Metastatic Pancreatic Carcinoma in the Ovary (tissue), 1 donor: ENCODE data around the gene USP25.

GRCh38 chr21:5243522-5244426 is 5277.6 kb upstream of the TPTE start:
- PRO-cap, result no peak

DNA sequence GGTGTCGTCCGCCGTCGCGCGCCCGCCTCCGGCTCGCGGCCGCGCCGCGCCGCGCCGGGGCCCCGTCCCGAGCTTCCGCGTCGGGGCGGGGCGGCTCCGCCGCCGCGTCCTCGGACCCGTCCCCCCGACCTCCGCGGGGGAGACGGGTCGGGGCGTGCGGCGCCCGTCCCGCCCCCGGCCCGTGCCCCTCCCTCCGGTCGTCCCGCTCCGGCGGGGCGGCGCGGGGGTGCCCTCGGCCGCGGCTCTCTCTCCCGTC is 2124.9 kb upstream of the TPTE start:
- PRO-cap, result no peak

GRCh38 chr21:8758761-8759520 is 1762.4 kb upstream of the TPTE start:
- PRO-cap, result unidirectional peak, plus-strand start at chr21:8759062

GRCh38 chr21:8815145-8815950 is 1706.0 kb upstream of the TPTE start:
- PRO-cap, result no peak

GRCh38 chr21:8849830-8850330 is 1671.5 kb upstream of the TPTE start:
- PRO-cap, result no peak

DNA sequence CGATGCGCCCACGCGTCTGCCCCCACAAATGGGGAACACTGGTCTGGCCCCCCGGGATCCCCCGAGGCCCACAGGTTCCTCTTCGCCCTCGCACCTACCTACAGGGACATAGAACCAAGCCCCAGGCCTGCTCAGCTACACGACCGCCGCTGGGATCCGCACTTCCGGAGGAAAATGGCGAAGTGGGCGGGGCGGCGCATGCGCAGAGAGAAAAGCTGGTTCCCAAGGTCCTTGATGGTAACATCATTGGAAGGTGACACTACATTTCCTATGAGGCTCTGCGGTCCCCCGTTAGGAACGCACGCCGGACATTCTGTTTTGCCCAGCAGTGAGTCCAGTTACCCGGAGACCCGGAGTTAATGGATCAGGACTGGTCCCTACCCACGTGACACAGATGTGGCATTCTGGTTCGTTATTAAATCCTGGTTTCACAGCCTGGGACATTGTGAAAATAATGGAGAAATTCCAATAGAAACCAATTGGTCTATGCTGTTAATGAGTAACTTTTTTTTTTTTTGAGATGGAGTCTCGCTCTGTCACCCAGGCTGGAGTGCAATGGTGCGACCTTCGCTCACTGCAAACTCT is 1391.7 kb upstream of the TPTE start:
- PRO-cap, result no peak

DNA sequence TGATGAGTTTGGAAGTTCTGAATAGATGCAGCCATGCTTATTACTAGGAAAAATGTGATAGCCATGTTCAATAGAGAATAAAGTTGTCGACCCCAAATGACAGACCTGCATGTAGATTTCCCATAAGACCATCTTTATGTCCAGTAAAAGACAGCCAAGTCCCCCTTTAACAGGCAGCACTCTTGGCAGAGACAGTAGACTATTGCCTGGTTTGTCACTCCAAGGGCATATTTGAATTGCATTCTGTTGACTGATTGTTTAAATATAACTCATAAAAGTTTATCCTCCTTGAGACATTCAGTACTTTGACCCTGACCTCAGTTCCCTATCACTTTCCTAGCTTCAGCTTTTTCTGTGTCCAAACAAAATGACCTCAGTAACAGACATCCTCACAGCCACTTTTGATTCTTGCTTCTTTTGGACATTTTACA is 51.0 kb downstream of the RBM11 start:
- PRO-cap, result no peak

- PRO-cap, result no peak
These were observed 45.8 kb upstream of the SAMSN1 start for GRCh38 chr21:14591942-14592310.

DNA sequence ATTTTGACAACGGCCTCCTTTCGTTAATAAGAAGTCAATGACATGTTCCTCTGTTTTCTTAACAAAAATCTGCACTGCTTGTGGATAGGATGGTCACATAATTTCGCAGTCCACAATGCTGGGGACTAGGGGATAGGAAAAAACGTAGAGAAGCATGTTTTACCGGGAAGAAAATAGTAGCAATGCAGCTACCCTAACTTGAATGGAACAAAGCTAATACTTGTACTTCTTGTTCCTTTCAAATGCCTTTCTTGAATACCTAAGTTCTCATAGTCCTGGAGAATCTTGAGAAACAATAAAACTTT is 195.9 kb downstream of the NRIP1 start:
- PRO-cap, result no peak

DNA sequence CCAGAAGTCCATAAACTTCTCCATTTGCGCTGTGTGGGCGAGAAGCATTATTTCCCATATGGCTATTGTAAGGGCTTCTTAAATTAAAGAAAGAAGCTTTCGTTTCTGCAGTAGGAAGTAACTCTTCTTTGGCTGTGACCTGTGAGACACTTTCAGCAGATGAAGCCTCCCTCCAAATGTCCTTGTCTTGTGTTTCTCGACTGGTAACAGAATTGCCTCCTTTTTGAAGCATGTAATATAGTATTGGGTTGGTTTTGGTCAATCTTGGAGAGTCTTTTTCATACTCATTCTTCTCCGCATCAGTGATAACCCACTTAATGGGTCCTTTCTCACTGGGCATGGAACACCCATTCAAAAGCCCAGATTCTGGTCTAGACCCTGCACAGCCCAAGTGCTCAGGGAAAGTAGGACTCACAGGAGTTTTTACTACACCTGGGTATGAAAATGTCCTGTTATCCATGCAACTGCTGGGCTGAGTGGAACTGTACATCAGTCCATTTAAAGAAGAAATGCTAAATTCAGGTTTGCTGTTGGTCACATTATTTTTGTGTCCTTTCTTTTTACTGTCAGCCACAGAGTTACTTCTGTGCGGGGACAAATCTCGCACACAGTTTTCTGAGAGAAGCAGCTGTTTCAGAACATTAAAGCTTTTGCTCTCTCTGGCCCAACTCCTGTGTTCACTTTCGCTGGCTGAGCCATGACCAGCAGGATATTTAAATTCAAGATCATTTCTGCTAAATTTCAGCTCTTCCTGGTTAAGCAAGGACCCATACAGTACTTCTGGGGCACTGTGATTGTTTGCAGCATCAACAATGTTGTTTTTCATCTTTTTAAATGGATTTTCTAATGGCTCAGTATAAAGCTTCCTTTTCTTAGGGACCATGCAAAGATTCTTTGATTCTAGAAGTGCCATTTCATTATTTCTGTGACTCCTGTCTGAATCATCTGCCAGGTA is 99.8 kb downstream of the NRIP1 start:
- PRO-cap, result no peak

GRCh38 chr21:15002184-15002776 is 62.5 kb downstream of the NRIP1 start:
- PRO-cap, result no peak

DNA sequence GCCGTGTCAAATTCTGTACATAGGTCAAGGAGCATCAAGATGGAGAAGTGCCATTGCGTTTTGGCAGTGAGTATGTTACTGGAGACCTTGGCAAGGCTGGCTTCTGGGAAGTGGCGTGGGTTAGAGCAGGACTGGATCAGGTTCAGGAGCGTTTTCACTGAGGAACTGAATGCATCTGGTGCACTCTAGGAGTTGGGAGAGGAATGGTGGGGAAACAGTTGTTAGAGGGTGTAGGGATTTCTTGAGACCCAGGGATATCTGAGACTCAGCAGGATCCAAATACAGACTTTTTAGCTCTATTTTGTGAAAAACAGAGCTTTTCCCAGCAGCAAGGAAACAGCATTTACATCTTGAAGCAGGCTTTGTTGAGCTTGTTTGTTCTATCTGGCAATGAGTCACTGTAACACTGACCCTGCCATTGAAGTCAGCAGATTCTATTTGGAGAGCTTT is 56.8 kb upstream of the NRIP1 start:
- PRO-cap, result no peak

GRCh38 chr21:15195215-15195555 is 130.4 kb upstream of the NRIP1 start:
- PRO-cap, result no peak

DNA sequence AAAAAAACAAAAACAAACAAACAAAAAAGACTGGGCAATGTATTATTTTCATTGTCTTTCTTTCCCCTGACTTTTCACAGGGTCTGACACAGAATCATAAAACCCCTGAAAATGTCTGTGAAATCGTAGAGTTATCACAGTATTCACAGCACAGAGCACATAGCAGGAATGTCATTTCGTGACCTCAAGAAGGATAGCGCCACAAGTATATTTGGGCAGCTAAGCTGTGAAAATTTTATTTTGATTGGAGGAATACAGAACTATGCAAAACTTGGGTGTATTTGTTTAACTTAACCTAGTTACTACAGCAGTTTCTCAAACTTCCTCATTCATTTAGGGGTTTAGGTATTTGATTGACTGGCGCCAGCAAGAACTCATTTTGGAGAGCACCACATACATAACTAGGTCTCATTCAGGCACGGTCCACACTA is 154.9 kb upstream of the NRIP1 start:
- PRO-cap, result no peak

DNA sequence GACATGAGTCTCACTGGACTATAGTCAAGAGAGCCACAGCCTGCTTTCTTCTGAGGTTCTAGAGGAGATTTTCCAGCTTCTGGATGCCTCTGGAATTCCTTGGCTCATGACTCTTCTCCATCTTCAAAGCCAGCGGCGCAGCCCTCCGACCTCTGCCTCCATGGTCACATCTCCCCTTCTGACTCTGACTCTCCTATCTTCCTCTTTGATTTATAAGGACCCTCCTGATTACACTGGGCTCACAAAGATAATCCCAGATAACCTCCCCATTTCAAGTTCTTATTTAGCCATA is 86.8 kb upstream of the USP25 start:
- PRO-cap, result no peak

DNA sequence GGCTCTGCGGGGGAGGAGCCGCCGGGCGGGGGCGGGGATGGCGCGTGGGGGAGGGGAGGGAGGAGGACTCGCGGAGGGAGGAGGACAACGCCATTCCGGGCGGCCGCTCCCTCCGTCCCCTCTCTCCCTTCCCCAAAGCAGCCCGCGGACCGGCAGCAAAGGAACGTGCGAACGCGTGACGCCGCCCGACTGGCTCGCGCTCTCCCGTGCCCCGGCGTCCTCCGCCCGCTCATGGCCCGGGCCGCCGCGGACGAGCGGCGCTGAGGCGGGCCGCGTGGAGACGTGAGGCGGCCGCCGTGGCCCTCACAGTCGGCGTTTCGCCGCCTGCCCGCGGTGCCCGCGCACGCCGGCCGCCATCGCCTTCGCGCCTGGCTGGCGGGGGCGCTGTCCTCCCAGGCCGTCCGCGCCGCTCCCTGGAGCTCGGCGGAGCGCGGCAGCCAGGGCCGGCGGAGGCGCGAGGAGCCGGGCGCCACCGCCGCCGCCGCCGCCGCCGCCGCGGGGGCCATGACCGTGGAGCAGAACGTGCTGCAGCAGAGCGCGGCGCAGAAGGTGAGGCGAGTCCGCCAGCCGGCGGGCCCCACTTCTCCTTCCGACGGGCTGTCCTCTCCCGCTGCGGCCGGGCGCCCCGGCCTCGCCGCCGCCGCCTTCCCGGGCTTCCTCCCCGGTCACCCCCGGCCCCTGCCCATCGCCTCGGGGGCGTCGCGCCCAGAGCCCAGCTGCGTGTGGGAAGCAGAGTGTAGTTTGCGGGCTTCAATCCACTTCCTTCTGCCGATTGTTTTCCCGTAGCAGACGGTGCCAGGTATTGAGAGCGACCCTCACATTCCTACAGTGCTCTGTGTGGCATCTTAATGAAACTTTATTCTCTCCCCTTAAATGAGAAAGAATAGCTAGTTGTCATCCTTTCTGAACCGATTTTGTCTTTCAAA is at the start of gene USP25:
TSS of gene USP25 (plus strand) at position 93 of the 926 bp plus-strand sequence.
- PRO-cap, result bidirectional peak, plus-strand start at position 93 of the sequence, minus-strand start outside the sequence; bidirectional peak, plus-strand start at position 788 of the sequence, minus-strand start at position 647 of the sequence

- PRO-cap, result no peak
These were observed 1.4 kb downstream of the USP25 start for GRCh38 chr21:15731216-15731641.

DNA sequence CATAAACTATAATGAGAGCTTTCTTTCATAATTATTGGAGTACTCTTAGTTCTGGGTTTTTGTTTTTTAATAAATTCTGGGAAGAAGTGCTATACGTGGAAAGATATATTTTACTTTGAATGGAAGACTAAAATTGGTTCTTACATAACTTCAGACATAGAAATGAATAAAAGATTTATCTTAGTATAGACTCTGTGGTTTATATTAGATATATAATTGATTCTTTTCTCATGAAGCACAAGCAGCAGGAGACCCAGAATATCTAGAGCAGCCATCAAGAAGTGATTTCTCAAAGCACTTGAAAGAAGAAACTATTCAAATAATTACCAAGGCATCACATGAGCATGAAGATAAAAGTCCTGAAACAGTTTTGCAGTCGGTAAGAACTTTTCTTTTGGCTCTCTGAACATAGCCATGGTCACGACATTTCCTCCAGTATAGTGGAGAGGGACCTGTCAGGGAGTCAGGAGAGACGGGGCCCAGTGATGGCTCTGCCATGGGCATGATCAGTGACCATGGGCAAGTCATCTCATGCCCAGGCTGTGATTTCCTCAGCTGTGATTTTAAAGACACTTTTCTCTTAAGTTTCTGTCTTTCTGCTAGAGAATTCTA is 112.5 kb downstream of the USP25 start:
- PRO-cap, result no peak

- PRO-cap, result no peak
These were observed 155.8 kb downstream of the USP25 start for GRCh38 chr21:15885532-15886038.

GRCh38 chr21:16264131-16264910 is 534.5 kb downstream of the USP25 start:
- PRO-cap, result no peak